ENCODE measurements around the genes SLC9B1 and CENPE.

DNA sequence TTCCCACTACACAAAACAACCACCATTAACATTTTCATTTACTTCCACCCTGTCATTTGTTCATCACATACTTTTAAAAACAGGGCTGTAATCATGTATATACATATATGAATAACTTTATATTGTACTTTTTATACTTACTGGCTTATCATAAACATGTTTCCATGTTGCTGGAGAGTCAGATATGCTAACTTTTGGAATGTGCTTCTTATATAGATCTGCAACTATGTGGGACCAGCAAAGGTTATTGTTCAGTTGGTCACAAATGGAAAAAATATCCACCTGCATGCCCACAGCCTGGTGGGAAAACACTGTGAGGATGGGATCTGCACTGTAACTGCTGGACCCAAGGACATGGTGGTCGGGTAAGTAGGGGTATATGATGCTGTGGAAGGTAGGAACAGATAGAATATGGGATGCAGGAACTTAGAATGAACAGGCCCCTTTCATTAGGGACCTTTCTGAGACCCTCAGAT is 65.7 kb downstream of the NFKB1 start:
- PRO-cap, result no peak

DNA sequence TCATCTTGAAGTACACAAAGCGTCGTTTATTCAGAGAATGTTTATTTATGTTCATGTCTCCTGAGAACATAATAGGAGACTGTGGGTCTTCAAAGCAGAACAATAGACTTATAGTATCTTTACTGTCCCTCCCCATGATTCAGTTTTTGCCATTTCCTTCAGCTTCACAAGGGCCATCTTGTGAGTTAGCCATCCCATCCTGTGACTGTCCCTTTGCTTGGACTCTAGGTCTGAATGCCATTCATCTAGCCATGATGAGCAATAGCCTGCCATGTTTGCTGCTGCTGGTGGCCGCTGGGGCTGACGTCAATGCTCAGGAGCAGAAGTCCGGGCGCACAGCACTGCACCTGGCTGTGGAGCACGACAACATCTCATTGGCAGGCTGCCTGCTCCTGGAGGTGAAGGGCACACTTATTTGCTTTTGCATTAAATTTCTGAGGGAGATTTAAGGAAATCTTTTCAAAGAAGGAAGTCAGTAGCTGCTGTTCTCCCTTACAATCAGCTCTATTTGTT is 105.8 kb downstream of the NFKB1 start:
- PRO-cap, result no peak

GRCh38 chr4:102806247-102807251 is 20.8 kb downstream of the UBE2D3 start:
- PRO-cap, result no peak

DNA sequence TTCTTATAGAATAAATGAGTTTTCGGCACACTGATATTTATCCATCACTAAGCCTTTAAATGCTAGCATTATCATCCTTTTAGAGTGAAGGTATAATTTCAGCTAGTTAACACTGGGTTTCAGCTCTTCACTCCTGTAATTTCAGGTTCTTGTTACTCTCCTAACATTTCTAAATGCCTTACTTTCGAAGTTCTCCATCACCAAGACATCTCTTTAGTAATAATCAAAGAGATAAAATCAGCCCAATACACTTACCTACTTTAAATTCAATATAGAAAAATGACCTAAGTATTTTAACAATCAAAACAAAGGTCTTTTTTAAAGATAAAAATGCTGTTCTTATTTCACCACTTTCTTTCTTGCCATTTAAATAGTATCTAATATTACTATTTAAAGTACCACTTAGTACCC is 11.8 kb downstream of the UBE2D3 start:
- PRO-cap, result no peak

- PRO-cap, result bidirectional peak, plus-strand start at chr4:102826983, minus-strand start at chr4:102826846; bidirectional peak, plus-strand start at chr4:102827163, minus-strand start at chr4:102827160
These were observed 545 bp downstream of the UBE2D3 start for GRCh38 chr4:102826636-102827375.

GRCh38 chr4:103019355-103020303 is at the start of gene SLC9B1:
Gene SLC9B1 (minus strand): TSS chr4:103019705.
- PRO-cap, result bidirectional peak, plus-strand start at chr4:103019776, minus-strand start at chr4:103019662

GRCh38 chr4:103074726-103075173 is 1.8 kb downstream of the SLC9B2 start:
- PRO-cap, result no peak

- PRO-cap, result no peak
These were observed at the start of gene CENPE for GRCh38 chr4:103197655-103198805. Gene CENPE (minus strand): TSS chr4:103198343.

DNA sequence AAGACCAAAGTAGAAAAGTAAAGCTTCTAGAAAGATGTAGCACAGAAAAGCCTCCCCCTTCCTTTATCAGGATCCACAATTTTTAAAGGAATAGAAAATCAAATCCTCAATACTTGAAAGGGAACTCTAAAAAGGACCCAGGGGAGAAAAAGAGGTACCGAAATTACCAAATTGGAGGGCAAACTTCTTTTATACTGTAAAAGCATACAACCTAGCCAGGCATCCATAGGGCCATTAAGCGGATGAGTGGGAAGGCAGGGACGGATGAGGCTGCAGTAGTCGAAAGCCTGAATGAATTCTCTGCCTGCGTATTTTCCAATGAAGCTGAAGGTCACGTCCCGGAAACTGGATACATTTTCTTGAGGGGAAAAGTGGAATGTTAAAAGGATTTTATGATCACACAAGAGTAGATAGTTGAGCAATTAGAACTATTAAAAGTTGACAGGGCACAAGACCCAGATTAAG is 98.2 kb upstream of the CXXC4 start:
- PRO-cap, result no peak

DNA sequence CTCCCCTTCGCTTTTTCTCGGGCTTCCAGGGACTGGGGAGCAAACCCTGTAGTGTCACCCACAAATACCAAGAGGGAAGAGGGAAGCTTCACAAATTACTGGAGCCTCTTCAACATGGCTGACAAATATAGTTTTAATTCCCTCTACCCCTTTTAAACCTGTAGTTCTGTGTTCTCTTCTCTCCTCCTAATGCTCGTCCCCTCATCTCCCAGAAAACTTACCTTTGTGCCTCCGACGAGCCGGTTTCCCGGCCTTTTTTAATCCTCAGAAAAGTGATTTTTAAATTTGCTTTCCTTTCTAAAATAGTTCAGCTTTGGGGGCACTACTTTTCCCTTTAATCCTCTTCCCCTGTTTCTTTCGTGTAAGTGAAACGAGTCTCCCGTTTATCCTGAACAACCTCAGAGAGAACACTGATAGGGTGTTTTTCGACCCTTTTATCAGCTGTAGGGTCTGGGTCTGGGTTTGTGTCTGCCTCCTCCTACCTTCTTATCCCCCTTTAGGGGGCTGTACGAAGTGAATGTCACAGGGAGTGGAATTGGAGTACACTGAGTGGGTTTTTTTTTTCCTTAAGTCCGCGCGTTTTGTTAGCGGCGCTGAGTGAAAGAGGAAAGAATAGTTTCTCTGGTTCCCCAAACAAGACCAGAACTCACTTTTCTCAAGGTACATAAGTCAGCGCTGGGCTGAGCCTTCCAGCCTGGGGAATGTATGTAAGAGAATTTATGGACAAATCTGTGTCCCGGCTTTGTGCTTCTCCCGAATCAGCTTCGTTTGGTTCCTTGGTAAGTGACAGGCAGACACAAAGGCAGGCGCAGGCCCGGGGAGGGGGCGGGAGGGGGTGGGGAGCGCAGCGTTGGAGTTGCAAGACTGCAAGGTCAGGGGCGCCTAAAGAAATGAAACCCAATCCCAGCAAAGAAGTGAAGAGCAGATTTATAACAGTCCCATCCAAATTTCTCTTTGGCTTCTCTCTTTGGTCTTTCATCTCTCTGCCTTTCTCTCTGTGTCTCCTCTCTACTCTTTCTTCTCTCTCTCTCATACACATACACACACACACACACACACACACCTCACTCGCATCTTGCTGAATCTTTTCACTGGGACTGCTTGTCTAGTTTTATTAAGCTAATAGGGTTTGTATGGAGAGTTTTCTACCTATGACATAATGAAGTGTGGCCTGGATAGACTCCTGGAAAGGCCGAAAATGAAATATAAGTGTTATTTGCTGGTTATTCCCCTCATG is 763 bp downstream of the TET2 start:
- PRO-cap, result unidirectional peak, minus-strand start at position 770 of the sequence

DNA sequence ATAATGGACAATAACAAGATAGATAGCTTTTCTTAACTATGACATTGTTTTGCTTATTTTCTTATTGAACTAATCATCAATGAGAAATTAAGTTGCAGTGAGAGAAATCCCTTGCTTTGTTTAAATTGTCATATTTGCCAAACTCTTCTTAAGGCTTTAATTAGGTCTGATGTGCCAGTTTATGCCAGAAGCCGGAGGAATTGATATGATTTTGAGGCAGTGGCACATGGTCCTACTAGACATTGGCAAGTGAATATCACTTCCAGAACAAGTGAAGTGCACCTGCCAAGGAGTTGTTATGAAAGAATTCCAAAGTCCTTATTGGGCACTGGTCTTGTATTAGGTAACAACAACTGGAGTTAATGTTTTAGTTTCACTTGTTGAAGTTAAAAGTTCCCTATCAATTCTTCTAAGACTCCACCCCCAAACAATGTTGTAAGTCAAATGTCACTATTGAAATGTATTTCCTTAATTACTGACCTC is 3.0 kb downstream of the TET2 start:
- PRO-cap, result no peak

- PRO-cap, result no peak
These were observed 11.2 kb downstream of the TET2 start for GRCh38 chr4:105157785-105158418.

GRCh38 chr4:105188270-105188500 is 41.5 kb downstream of the TET2 start:
- PRO-cap, result no peak

DNA sequence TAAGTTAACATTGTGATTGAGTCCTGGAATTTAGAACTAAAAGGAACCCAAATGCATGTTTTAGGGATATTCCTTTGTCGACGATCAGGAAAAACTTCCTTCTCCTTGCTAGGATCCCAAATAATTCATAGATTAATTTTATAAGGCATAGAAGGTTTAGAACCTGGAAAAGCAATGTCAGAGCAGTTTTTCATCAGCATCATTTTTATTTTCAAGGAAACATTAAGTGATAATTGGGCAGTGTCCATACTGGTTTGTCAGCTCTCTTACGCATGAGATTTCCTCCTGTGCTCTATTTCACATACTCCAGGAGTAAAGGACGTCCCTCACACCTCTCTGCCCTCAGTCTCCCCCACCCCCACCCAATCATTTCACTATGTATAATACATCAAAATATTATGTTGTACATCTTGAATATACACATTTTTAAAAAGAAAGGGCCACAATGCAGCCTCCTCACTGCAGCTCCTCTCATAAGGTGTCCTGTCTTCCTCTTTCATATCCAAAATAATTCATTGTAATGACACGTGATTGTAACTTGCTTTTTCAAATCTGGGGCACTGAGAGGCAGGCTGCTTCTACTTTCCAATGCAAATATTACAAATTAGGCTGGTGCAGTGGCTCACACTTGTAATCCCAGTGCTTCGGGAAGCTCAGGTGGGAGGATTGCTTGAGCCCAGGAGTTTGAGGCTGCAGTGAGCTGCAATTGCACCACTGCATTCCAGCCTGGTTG is 34.3 kb downstream of the ARHGEF38 start:
- PRO-cap, result no peak

DNA sequence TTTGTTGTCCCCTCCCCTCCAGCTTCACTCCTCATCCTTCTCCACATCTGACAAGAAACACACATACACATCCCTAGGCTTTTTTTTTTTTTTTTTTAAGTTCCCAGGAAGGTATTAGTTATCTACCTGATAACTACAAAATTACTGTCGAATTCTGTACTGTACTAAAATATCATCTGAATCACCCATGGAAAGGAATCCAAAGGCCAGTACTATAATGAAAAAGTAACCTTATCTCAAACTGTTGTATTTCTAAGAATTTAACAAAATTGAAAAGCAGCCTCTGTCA is 7.4 kb downstream of the INTS12 start:
- PRO-cap, result no peak

DNA sequence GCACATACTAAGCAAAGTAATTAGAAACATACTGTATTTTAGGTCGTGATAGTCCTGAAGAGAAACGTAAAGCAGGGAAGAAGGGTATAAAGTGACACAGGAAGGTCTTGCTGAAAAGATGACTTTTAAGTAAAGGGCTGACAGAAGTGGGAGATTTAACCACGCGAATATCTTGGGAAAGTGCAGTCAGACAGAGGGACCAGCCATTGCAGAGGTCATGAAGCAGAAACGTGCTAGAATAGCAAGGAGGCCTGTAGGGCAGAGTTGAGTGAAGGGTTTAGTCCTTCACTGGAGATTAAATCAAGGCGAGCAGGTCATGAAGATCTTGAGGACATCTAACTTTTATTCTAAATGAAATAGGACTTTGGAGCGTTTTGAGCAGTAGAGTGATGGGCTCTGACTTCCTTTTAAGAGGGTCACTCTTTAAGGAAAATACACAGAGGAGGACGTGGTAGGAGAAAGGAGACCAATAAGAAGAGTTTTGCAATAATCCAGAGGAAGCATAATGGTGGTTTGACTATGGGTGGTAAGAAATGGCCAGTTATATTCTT is 775 bp downstream of the AIMP1 start:
- PRO-cap, result no peak

GRCh38 chr4:106355354-106355718 is 13.2 kb downstream of the GIMD1 start:
- PRO-cap, result unidirectional peak, plus-strand start at chr4:106355477

DNA sequence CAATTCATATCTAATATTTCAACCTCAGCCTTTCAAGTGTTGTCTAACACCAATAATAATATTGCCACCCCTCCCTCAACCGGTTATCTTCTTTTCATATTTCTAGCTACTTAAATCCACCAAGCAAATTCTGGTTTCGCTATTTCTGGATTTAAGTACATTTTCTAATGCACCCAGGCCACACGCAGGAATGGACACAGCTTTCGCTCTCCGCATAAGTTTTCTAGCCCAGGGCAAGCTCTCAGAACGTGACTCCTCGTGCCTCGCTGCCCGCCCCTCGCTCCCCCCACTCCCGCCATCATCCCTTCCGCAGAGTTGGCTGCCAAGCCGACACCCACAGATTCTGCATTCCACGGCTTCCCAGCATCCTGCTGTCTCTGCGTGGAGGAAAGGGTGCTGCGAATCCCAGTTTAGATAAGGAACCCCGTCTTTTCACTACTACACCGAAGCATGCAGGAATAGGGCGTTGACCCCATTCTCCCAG is 672 bp upstream of the CYP2U1 start:
- PRO-cap, result no peak

DNA sequence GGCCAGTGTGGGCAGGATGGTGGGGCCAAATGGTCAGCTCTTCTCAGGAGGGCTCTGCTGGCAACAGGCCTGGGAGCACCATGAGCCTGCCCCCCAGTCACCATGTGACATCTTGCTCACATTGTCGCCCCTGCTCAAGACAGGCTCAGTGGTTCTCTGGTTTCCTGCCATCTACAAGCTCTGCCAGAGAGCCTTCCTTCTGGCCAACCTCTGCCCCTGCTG is 40.2 kb downstream of the HADH start:
- PRO-cap, result no peak

- PRO-cap, result no peak
These were observed 554 bp upstream of the MCUB start for GRCh38 chr4:109559425-109559959.

Measured in left ventricle myocardium (tissue), 1 donor.